Fibroblast of the aortic adventitia (primary cell): ENCODE measurements around a stretch of chr2.

GRCh38 chr2:42854-43265 lies 3.4 kb downstream of the FAM110C start:
- CAGE, long polyA plus RNA = no peak

DNA sequence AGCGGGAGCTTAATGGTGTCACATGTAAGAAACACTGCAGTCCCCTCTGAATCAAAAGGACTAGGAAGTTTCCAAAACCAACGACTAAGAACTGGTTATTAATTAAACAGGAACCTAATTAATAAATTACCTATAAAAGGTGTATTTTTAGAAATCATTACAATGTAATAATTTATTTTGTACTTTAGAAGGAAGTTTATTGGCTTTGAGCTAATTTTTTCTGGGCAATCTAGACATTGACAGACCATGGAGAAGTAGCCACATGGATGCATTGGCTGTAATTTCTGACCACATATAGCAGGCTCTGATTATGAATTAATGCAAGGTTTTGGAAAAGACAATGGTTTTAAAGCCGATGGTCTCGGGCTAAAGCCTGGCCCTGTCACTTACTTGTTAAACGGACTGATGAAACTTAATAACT lies 23.9 kb upstream of the FAM110C start:
- CAGE, long polyA plus RNA = no peak

GRCh38 chr2:660488-660966 lies 16.7 kb downstream of the TMEM18 start:
- CAGE, long polyA plus RNA = no peak

DNA sequence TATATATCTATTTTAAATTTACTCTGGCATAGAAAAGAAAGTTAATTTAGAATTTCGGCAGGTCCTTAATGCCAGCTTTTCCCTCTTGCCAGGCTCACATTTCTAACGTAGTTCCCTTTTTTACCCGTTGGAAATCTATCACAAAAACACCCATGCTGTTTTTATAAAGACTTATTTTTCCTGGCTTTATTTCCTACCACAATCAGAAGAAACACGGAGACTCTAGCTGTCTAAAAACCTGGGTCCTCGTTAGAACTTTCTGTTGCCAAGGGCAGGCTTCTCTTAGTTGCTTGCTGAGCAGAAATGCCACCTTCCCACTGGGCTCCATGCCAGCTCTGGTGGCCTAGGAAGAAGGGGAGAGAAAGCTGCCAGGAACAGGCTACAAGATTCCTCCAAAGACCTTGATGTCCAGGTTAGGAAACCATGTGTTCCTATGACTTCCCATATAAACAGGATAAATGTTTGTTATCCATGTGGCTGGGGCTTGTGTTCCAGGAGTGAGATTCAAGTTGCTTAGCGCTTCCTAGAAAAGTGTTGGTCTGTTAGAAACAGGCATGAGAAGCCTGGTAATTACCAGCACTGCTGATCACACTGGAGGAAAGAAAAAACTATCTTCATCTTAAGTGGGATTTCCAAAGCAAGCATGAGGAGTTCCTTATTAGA lies 17.9 kb upstream of the TMEM18 start:
- CAGE, long polyA plus RNA = no peak

DNA sequence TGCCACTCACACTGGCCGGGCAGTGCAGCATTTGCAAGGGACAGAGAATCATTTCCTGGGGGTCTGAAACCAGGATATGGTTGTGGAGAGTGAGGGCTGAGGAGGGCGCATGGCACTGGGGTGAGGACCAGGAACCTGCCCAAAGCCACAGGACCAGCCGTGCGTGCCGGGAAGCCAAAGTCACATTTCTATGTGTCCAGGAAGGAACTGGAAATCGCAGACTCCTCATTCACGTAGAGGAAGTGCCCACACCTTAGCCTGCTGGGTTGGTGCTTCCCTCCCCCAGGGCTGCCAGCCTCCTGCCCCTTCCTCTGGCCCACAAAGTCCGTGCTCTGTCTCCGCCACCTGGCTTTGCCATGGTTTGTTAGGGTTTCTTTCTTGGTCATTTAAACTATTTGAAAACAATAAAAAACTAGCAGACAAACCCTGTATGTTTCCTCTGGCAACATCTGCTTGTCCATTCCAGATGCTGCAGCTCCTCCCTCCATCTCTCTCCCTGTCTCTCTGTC lies 163.3 kb upstream of the TPO start:
- CAGE, long polyA plus RNA = no peak

DNA sequence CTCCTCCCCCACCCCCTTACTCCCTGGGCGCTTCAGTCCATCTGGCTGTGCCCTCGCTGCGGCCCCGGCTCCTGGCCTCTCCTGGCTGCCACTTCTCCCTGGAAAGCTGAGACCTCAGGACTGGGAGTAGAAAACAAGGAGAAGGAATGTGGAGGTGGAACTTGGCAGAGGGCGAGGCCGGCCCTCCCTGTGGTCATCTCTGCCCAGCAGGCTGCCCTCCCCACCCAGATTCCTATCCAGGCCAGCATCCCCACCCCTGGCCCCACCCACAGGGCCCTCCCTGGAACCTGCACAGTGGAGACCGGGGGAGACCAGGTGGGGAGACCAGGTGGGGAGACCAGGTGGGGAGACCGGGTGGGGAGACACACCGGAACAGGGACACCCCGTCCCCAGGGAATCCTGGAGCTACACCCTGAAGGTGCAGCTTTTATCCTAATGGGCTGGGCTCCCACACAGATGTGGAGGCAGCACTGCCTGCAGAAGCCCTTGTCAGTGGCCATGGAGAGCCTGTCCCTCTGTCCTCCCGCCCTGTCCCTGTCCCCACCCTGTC lies 157.3 kb downstream of the PXDN start:
- CAGE, long polyA plus RNA = no peak

- CAGE, long polyA plus RNA = no peak
Measured at GRCh38 chr2:1591767-1592446, 152.4 kb downstream of the PXDN start.

- CAGE, long polyA plus RNA = no peak
Measured at GRCh38 chr2:1604844-1605510, 139.3 kb downstream of the PXDN start.

DNA sequence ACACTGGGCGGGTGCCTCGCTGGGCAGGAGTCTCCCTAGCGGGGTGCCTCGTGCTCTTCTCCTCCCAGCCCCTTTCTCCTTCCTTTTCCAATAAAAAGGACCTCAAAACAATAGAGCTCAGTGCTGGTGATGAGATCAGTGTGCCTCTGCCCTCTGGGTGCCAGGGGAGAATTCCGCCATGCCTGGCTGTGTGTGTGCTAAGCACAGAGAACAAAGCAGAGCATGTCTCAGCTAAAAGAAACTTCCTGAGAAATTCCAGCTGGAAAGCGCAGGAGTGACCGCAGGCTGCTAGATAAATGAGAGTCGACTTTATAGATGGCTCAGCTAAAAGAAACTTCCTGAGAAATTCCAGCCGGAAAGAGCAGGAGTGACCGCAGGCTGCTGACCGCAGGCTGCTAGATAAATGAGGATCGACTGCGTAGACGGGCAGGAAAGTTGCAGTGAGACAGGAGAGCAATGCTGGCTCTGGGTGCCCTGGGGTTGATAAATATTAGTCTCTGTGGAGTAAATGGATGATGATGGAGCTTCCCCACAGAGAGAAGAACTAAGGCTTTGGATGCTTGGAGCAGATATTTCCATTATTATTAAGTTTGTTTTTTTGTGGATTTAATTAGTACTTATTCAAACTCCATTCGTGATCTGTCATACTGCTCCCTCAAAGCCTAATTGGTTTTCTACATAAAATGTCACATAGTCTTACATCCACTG lies 11.5 kb upstream of the PXDN start:
- CAGE, long polyA plus RNA = no peak

DNA sequence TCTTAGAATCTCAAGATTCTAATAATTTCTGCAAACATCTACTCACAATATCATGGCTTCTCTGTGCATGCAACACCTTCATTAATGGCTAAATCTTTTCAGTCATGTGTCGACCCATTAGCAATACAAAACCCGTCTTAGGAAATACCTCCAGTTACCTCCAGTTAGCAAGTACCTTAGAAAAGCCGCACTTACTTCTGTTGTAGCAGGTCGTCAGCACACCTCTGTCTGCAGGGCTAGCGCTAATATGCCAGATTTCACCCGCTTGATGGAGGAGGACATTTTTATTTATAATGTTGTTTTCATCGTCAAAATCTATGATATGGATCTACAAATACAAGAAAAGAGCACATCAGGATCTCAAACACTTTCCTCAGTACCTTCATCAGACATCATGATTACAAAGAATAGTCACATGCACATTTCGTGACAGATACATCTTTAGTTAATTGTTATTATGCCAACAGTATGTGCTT lies 39.8 kb downstream of the EIPR1 start:
- CAGE, long polyA plus RNA = no peak

GRCh38 chr2:3448605-3449005 lies 69.1 kb downstream of the TRAPPC12 start:
- CAGE, long polyA plus RNA = no peak

- CAGE, long polyA plus RNA = no peak
Measured at GRCh38 chr2:3575455-3576389, 662 bp downstream of the RPS7 start.

DNA sequence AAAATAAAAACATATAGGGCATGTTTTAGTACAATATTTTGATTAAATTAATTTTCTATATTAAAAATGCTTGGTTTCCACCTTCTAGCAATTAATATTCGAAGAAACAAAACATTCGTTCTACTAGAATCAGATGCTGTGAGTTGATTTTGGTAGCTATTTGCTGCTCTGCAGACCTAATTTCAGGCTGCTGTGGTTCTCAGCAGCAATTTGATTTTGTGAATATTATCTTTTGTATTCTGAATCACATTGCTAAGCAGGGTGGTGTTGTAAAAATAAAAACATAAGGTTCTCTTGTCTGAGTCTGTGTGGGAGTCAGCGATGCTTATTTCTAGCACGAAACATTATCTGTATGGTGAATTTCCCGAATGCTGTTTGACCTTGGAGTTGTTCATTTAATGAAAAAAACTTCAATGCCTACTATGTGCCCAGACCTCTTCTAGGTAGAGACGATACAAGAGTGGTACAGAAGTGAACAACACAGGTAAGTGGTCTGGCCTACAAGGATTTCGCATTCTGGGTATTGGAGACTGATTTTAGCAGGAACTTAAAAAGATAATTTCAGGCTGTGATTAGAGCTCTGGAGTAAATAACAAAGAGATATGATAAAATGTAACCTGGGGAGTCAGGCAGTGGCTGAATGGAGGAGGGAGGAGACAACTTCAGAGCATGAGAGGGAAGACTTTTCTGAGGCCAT lies 8.4 kb upstream of the DCDC2C start:
- CAGE, long polyA plus RNA = no peak

DNA sequence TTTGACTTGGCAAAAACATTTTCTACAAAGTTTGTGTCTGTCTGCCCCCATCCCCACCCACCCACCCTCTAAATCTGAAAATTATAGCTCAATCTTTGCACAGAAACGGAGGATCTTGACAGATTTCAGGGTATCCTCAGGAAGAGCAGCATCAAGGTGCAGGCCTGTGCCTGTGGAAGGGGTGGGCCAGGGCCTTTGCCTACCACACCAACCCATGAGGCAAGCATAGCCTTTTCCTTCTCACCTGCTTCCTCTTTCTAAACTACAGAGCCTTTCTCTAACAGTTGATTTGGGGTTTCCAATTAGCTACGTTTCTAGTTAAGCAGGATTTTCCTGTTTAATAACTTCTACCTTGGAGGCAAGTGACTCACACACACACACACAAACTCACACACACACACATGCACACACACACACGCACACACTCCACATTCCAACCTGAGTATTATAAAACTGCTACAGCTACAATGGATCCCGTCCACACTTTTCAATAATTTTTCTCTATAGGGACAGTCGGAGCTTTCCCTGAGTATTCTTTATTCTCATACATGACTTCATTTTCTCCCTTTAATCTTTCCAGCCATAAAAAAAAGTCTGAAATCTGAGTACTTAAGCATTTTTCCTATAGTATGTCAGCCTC lies 84.9 kb downstream of the SOX11 start:
- CAGE, long polyA plus RNA = no peak

- CAGE, long polyA plus RNA = no peak
Measured at GRCh38 chr2:6866165-6866408, 380 bp upstream of the CMPK2 start.

- CAGE, long polyA plus RNA = no peak
Measured at GRCh38 chr2:6998871-6999568, 81.8 kb downstream of the RNF144A start.

GRCh38 chr2:7022428-7023025 lies 105.3 kb downstream of the RNF144A start:
- CAGE, long polyA plus RNA = no peak

DNA sequence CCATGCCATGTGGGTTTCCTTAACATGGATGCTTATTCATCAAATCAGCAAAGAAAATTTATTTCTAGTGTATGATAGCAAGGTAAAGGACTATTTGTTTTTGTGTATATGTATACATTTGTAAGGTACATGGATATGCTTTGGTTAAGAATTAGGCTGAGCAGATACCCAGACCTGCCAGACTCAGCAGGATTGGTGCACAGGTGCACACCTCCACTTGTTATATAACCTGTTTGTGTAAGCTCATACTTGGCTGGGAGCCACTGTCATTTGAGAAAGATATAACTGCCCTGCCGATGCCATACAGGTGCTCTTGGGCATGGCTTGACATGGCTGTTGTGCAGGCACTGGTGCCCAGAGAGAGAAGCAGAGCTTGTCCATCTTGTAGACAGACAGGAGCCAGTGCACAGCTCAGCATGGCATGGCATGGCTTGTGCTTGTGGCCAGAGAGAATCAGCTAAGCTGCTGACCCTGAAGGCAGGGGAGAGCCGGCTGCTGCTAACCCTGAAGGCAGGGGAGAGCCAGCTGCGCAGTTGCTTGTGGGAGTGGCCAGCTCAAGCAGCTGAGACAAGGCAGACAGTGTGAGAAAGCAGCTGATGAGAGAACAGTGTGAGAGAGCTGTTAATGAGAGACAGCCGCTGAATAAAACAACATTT lies 136.5 kb downstream of the RNF144A start:
- CAGE, long polyA plus RNA = no peak

- CAGE, long polyA plus RNA = no peak
Measured at GRCh38 chr2:7572485-7572967, 655.3 kb downstream of the RNF144A start.

- CAGE, long polyA plus RNA = no peak
Measured at GRCh38 chr2:8132205-8132870, 549.5 kb upstream of the ID2 start.